Progenitor cell of endocrine pancreas (in vitro differentiated cells): ENCODE measurements around the genes KLRF2, CLEC2A, CLEC9A, KLRD1, KLRC1 and STYK1.

DNA sequence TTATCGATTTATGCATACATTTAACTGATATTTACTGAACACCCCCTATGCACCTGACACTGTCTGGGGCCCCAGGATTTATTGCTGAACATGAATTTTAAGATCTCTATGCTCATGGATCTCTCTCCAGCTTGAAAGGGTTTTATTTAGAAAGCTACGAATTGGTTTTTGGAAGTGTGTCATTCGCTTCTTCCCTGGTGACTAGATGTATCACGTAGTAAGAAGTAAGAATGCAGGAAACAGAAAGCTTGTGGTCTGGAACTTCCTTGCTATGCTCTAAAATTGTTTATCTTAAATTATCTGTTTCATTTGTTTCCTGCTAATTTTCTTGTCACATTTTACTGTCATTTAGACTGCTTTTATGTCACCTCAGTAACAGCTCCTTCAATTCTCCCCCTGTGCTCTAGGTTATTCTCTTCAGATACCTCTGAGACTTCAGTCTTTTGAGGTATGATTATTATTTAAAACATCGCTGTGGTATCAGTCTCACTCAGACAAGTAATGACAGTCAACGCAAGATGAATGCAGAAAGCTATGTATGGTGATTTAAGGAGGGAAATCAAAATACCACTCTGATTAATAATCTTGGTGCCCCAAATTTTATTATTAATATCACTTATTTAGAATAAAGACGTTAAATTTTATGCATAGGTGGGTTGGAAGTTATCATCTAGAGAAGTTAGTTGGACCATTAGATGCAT, 726 bp upstream of the CD69 start:
- PRO-cap = no peak

DNA sequence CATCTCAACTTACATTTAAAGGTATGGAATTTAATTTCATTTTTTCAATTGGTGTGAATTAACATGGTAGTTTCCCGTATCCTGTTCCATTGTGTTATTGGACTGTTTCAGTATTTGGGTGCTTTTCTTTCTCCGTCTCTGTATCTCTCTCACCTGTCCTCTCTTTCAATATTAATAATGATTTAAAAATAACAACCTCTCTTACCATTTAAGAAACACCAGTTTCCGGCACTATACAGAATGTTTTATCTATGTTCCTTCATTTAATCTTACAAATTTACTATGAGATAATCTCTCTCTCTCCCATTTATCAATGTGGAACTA, 290 bp downstream of the KLRF1 start:
- PRO-cap = no peak

- PRO-cap = no peak
These were observed 1.6 kb downstream of the CLEC2B start for GRCh38 chr12:9867374-9868075.

DNA sequence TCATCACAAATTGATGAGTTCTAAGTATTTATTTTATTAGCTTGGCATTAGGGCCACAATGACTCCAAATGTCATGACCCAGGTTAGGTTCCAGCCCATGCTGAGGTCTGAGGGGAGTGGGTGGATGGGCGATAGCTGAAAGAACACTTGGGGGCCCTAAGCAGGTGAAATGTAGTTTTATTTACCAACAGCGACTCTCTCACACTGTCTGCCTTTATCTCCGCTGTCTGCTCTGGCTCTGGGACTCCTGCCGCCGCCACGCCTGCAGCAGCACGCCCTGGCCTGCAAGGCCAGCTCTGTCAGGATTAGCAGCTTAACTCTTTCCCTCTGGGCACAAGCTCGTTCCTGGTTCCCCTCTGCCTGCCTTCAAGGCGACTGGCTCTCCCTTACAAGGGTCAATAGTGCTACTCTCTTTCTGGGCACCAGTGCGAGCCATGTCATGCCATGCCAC, 3.5 kb upstream of the CLEC2B start:
- PRO-cap = no peak

DNA sequence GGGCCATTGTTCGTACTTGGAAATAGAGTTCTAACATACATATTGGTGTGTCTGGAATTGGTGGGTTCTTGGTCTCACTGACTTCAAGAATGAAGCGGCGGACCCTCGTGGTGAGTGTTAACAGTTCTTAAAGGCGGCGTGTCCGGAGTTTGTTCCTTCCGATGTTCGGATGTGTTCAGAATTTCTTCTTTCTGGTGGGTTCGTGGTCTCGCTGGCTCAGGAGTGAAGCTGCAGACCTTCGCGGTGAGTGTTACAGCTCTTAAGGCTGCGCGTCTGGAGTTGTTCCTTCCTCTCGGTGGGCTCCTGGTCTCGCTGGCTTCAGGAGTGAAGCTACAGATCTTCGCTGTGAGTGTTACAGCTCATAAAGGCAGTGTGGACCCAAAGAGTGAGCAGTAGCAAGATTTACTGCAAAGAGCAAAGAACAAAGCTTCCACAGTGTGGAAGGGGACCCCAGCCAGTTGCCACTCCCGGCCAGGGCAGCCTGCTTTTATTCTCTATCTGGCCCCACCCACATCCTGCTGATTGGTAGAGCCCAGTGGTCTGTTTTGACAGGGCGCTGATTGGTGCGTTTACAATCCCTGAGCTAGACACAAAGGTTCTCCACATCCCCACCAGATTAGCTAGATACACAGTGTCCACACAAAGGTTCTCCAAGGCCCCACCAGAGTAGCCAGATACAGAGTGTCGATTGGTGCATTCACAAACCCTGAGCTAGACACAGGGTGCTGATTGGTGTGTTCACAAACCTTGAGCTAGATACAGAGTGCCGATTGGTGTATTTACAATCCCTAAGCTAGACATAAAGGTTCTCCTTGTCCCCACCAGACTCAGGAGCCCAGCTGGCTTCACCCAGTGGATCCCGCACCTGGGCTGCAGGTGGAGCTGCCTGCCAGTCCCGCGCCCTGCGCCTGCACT, 5.8 kb upstream of the KLRF2 start:
- PRO-cap = no peak

DNA sequence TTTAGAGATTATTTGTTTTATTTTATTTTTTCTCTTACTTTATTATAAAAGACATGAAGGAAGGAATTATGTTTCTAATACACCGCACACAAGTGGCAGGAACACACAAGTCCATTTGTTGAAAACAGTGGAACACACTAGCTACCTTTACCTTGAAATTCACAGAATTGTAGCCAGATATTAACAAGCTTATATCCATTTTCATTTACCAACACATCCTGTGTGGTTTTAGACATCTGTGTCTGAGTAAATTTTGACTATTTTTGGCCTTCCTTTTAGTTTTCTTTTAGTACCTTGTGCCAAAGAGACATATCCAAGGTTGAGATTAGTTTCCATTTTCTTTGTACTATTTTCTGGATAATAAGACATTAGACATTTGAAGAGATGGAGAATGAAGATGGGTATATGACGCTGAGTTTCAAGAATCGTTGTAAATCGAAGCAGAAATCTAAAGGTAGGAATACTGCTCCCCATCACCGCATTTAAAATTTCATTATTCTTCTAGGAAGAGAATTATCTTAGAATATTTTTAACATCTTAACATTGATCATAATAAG, at the start of gene KLRF2:
KLRF2 (plus strand) TSS at position 278 of the 557 bp plus-strand sequence.
- PRO-cap = no peak

GRCh38 chr12:9932194-9932628, at the start of gene CLEC2A:
CLEC2A (minus strand) TSS chr12:9932370.
- PRO-cap = no peak

DNA sequence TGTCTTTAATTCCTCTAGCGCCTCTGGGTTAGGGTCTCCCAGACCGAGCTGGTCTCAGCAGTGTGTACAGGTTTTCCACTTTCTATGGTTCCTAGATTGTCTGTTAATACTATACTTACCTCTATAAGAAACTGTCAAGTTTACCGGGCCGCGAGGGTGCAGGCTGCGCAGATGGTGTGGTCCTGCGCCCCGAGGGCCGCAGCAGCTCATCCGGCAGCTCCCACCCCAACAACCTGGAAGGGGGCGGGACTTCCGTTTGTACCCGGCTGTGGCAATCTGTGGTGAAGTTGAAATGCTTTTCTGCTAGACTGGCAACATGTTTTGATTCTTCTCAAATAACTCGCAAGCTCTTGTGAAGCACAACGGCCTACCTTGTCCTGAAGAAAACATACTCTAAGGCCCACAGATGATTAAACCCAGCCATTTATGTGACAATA, at the start of gene CLEC9A:
CLEC9A (plus strand) TSS at position 259 of the 437 bp plus-strand sequence.
- PRO-cap = no peak

DNA sequence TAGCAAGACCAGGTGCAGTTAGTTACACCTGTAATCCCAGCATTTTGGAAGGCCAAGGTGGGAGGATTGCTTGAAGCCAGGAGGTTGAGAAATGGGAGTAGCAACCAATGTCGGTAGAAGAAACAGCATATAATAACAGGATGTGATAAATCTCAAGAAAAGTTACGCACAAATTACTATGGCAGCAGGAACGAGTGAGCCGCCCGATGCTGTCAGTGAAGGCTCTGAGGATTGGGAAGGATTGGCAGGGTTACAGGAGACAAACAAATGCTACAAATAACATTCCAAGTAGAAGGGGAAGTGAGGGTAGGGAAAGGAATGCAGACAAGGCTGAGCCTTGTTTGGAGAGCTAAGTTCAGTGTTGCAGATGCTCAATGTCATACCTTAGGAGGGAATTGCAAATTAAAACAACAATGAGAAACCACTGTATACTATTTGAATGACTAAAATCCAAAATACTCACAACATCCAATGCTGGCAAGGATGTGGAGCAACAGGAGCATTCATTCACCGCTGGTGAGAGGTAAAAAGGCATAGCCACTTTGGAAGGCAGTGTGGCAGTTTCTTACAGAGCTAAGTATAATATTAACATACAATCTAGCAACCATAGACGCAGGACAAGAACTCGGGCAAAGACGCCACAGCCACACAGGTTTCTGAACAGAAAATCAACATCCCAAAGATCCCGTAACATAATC, 1.3 kb downstream of the CLEC9A start:
- PRO-cap = no peak

DNA sequence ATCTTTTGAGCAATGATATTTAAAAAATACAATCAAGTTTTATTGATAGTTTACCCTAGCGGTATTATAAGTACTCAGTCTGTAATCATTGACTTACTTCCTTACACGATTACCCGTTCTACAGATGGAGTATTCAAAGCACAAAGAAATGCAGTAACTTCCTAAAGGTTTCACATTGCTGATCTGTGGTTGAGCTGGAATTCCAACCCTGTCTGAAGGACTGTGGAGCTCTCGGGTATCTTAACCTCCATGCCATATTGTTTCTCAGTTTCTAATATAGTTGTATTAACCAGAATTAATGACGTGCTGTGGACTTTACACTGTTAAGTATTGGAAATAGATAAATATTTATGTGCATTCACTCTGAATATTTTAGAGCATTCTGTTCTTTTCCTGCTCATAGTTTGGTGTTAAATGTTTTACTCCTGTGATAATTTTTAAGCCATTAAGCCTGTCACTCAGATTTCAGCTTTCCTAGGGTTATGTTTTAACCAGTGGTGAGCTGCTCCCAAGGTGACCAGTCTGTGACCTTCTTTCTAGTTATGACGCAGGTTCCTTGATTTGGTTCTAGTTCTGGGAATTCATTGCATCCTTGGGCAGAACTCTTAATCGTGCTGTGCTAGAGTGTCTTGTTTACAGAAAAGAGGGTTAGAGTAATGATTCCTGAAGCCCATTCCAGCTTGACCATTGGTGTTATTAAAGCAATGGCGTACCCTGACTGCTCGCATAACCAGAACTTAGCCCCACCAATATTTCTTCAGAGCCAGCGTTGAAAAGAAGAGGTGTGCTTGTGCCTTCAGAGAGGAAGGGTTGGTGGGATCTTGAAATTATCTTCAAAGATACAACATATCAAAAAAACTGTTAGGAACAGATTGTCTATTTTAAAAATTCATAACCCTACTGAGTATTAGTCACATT, 2.1 kb downstream of the GABARAPL1 start:
- PRO-cap = no peak

GRCh38 chr12:10215463-10215873, 2.8 kb downstream of the GABARAPL1 start:
- PRO-cap = no peak

DNA sequence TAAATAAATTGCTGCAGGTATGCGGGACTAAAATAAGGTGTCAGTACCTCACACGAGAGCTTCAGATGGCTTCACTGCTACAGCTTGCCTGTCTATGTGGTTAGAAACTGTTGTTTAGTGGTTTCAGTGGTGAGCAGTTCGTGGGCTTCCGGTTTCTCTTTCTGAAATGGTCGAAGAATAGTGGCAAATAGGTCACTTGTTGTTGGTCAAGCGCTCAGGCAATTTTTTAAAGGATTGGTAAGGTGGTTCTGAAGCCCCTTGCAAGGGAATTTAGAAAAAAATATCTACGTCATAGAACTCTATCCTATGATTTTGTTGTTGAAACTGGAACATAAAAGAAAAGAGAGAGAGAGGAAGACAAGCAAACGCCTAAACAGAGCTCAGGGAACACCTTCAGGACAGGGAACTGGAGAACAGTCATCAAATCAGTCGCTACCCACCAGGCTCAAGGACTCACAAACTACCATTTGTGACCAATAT, 31.3 kb downstream of the GABARAPL1 start:
- PRO-cap = no peak

DNA sequence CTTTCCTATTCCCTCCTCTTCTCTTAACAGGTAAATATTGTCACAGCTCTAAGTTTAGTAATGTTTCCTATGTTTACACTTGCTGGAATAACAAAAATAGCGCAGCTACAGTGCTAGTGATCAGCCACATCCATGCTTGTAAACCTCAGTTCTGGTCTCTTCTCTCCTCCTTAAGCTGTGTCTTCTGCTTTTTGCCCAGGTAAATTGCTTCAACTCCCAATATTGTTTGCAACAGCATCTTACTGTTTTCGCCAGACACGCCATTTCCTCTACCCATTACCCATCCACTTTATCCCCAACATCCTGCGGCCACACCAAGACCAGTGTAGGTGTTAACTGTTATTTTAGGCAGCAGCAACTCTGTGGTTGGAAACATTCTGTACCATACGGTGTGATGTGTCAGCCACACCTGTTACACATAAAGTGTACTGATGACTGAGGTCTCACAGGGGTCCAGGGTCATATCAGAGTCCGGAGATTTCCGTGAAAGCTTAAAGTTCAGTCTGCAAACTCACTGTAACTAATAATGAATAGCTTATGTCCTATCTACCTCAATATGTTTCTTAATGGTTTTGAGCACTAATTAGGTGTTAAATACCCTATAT, 21.8 kb upstream of the KLRD1 start:
- PRO-cap = no peak

GRCh38 chr12:10307721-10308207, at the start of gene KLRD1:
KLRD1 (plus strand) TSS chr12:10307870.
- PRO-cap = no peak

DNA sequence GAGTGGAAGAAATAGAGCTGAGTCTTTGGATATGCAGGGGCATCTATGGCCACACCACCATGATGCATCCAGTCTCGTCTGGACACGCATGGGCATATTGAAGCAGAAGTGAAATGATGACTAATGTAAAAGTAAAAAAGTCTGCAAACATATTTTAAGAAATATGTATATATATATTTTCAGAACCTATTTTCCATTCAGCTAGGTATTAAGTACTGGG, 2.9 kb upstream of the KLRK1 start:
- PRO-cap = no peak

DNA sequence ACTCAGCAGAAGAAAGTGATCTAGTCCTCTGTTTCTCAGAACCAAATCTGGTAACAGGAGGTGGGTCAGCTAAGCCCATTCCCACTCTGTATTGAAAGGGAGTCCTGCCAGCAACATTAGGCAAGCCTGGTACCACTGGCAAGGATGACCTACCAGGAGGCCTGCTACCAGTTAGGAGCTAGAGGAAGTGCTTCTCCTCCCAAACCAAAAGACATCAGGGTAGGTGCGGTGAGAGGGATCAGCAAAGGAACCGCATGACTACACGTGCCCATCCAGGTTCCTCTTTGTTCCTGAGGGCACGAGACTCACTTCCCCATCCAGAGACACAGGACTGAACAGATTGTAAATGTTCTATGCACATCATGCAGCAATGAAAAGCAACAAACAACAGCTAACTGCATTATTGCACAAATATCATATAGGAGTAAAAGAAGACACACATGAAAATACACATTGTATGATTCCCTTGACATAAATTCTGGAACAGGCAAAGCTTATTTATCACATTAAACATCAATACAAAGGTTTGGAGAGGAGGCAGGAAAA, 2.8 kb downstream of the KLRC4 start:
- PRO-cap = no peak

- PRO-cap = no peak
These were observed at the start of gene KLRC1 for GRCh38 chr12:10452939-10453583. KLRC1 (minus strand) TSS chr12:10453377.

- PRO-cap = no peak
These were observed 23.2 kb upstream of the MAGOHB start for GRCh38 chr12:10636435-10637095.

GRCh38 chr12:10673354-10674571, at the start of gene STYK1:
STYK1 (minus strand) TSS chr12:10674052.
- PRO-cap = bidirectional peak, plus-strand start at chr12:10674147, minus-strand start at chr12:10674215

- PRO-cap = no peak
These were observed 18.5 kb downstream of the YBX3 start for GRCh38 chr12:10704628-10705028.